Subcutaneous adipose tissue (tissue), 3 donors: ENCODE measurements around the gene ZBTB7C.

DNA sequence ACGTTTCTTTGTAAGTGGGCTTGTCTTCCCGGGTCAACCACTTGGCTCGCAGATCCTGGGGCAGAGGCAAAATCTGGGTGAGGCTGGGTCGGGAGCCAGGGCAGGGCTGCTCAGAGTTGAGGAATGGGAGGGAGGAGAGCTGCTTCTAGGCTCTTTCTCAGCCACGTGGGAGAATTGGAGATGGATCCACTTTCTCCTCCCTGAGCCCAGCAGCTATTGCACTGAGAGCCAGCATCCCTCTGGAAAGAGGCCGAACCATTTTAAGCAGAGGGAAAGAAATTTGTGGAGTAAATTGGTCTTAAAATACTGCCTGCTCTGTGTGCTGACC, 344.2 kb downstream of the PIK3C3 start:
- PRO-cap: no peak
- RAMPAGE, long total RNA, 3 experiments: no peak in any of the 3 experiments

DNA sequence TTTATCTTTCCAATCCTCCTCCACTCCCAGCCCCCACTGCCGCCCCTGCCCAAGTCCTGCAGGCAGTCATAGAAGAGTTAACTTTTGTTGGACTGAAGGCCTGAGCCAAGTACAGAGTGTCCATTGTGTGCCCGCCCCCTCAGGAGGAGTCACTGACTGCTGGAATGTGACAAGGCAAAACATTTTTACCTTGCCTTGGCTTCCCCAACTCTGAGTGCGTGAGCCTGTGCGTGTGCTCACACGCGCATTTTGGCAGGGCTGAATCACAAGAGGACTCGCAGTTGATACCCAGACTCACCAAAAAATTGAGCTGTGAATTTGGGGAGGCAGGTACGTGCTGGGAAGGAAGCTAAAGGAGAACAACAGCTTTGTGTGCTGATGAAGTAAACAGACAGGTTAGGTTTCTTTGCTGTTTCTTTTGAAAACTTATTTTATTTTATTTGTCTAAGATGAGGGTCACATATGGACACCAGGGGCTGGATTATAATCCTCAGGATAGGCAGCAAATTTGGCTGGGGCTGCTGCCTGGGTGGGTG, 16.3 kb downstream of the SETBP1 start:
- PRO-cap: no peak
- RAMPAGE, long total RNA, 3 experiments: no peak in any of the 3 experiments

- PRO-cap: no peak
- RAMPAGE, long total RNA, 3 experiments: no peak in any of the 3 experiments
Observed at GRCh38 chr18:44743891-44745240, 63.7 kb downstream of the SETBP1 start.

DNA sequence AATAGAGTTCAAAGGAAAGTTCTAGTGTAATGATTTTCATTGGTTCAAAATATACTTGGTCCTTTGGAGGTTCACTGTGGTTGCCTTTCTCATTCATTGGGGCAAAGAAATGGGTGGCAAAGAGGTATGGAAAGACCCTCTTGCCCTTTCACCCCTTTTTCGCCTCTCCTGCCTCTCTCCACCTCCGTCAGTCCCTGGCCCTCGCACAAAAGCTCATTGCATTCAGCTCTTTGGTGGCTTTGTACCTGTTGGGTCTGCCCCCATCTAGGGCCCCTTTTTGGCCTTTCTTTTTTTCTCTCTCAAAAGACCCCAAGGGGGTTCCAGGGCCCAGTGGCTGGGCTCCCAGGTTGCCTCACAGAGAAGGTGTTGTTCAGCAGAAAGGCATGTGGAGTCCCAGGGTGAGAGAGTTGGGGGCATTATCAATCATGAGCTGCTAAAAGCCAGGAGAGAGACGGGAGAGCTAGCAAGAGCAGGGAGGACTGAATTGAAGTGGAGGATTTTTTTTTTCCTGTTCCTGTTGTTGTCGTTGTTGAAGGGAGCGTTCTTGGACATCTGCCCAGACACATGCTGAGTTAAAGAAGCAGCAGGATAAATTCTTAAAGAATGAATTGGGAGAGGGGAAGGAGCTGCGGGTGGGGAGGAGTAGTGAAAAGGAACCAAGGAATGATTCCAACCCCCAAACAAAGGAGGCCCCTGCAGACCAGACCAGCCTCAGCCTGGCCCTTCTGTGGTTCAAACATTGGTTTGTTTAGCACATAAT, 145.6 kb downstream of the SETBP1 start:
- PRO-cap: bidirectional peak, plus-strand start at position 599 of the sequence, minus-strand start at position 491 of the sequence
- RAMPAGE, long total RNA, 3 experiments: no peak in any of the 3 experiments

DNA sequence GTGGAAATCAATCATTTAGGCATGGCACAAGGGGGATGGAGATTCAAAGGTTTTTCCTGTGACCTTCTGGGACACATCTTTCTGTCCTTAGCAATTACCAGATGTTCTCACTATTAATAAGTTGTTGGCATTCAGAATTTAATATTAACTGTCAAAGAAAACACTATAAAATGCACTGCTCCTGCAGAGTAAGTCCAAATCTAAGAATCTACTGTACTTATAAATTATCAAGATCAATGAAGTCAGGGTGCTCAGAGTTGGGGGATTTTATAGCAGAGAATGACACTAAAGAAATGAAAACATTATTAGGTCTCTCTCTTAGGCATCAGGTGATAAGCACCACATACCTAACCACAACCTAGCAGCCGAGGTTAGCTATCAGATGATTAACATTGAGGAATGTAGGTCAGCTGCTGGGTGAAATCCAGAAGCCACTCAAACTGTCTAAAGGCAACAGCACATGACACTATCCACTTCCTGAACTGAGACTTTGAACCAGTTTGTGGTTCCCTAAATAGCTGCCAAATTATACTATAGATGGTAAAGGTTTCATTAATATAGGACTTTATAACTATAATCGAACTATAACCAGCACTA, 4.8 kb downstream of the EPG5 start:
- PRO-cap: no peak
- RAMPAGE, long total RNA, 3 experiments: no peak in any of the 3 experiments

- PRO-cap: no peak
- RAMPAGE, long total RNA, 3 experiments: no peak in any of the 3 experiments
Observed at GRCh38 chr18:46096721-46097067, 1.4 kb downstream of the ATP5F1A start.

- PRO-cap: no peak
- RAMPAGE, long total RNA, 3 experiments: no peak in any of the 3 experiments
Observed at GRCh38 chr18:46216048-46216493, 42.2 kb downstream of the C18orf25 start.

GRCh38 chr18:46388329-46388838, 54.6 kb downstream of the RNF165 start:
- PRO-cap: no peak
- RAMPAGE, long total RNA, 3 experiments: no peak in any of the 3 experiments

- PRO-cap: no peak
- RAMPAGE, long total RNA, 3 experiments: no peak in any of the 3 experiments
Observed at GRCh38 chr18:46422487-46422976, 88.7 kb downstream of the RNF165 start.

- PRO-cap: no peak
- RAMPAGE, long total RNA, 3 experiments: no peak in any of the 3 experiments
Observed at GRCh38 chr18:46623518-46623949, 33.5 kb downstream of the LOXHD1 start.

- PRO-cap: no peak
- RAMPAGE, long total RNA, 3 experiments: no peak in any of the 3 experiments
Observed at GRCh38 chr18:46658113-46658450, 1.1 kb upstream of the LOXHD1 start.

- PRO-cap: no peak
- RAMPAGE, long total RNA, 3 experiments: no peak in any of the 3 experiments
Observed at GRCh38 chr18:46814593-46815122, 57.8 kb upstream of the ST8SIA5 start.

DNA sequence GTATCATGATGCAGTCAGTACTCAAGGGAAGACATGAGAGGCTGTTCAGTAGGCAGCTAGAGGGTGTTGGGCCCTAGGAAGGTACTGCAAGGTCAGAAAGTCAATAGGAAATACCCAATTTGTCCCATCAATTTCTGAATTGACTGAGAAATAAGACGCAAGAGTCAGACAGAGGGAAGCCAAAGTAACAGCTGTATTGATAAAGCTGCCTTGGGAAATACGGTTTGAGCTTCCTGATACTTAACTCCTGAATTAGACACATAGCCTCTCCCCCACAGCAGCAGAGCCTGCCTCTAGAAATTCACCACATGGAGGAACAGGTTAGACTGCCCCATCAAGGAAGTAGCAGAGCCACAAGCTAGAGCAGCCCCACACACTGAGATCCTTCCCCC, 220.1 kb downstream of the SMAD2 start:
- PRO-cap: no peak
- RAMPAGE, long total RNA, 3 experiments: no peak in any of the 3 experiments

GRCh38 chr18:47754310-47754688, 176.2 kb downstream of the SMAD2 start:
- PRO-cap: no peak
- RAMPAGE, long total RNA, 3 experiments: no peak in any of the 3 experiments

- PRO-cap: no peak
- RAMPAGE, long total RNA, 3 experiments: no peak in any of the 3 experiments
Observed at GRCh38 chr18:48002959-48003355, 72.5 kb upstream of the SMAD2 start.

GRCh38 chr18:48084750-48085331, 154.4 kb upstream of the SMAD2 start:
- PRO-cap: no peak
- RAMPAGE, long total RNA, 3 experiments: no peak in any of the 3 experiments

GRCh38 chr18:48409048-48410109, at the start of gene ZBTB7C:
TSS of gene ZBTB7C (minus strand) at chr18:48409383.
- PRO-cap: bidirectional peak, plus-strand start at chr18:48409528, minus-strand start at chr18:48409383; bidirectional peak, plus-strand start at chr18:48409964, minus-strand start at chr18:48409803
- RAMPAGE, long total RNA, 3 experiments: no peak in any of the 3 experiments

- PRO-cap: bidirectional peak, plus-strand start at chr18:48541185, minus-strand start at chr18:48541189; bidirectional peak, plus-strand start at chr18:48541492, minus-strand start at chr18:48541365
- RAMPAGE, long total RNA, 3 experiments: no peak in any of the 3 experiments
Observed at GRCh38 chr18:48541010-48541882, 2.4 kb downstream of the CTIF start.

DNA sequence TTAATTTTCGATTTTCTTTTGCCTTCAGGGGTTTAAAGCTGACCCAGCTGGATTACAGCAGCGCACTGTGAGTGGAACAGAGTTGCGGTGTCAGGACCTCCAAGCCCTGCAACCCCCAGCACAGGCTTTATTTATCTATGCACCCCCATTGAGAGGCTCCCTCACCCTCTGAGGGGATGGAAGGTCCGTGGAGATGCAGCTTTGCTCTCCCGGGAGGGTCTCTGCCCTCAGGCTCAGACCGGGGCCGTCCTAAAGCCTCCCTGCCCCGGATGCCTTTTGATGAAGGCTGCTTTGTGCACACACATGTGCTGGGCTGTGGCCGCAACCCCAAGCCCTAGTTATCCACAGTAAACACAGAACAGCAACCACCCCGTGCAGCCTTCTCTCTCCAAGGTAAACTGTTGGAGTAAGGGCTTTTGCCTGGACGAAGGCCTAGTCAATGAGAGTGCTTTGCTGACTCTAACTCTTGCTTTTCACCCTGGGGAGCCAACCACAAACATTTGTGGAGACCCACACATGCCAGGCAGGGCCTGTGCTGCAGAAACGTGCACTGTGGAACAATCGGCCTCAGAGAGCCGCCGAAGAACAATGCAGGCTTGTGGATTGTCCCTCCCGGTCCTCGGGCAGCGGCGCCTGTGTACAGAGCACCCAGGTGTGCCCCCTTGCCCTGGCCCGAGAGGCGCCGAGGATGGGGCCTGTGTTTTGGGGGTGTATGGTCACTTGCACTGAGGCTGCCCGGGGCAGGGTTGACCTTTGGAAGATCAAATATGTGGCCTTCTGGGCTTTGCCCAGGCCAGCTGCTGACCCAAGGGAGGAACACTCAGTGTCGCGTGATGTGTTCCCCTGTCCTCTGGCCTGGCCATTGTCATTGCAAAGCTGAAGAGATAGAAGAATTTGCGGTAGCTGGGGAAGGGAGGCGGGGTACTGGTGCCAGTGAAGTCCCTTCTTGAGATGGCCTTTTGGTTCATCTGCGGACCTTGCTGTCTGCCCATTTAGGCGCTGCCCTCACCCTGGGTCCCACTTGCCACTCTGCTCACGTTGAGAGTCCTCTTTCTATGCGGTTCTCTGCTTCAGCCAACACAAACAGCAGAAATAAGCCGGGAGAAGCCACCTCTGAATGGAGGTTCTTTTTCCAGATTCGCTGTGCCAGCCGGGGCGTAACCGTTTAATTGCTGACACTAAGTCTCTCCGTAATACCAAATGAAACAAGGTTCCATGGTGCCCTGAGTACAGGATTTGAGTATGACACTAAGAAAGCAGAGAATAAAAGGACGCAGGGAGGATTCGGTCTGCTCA, 37.1 kb downstream of the CTIF start:
- PRO-cap: no peak
- RAMPAGE, long total RNA, 3 experiments: no peak in any of the 3 experiments

DNA sequence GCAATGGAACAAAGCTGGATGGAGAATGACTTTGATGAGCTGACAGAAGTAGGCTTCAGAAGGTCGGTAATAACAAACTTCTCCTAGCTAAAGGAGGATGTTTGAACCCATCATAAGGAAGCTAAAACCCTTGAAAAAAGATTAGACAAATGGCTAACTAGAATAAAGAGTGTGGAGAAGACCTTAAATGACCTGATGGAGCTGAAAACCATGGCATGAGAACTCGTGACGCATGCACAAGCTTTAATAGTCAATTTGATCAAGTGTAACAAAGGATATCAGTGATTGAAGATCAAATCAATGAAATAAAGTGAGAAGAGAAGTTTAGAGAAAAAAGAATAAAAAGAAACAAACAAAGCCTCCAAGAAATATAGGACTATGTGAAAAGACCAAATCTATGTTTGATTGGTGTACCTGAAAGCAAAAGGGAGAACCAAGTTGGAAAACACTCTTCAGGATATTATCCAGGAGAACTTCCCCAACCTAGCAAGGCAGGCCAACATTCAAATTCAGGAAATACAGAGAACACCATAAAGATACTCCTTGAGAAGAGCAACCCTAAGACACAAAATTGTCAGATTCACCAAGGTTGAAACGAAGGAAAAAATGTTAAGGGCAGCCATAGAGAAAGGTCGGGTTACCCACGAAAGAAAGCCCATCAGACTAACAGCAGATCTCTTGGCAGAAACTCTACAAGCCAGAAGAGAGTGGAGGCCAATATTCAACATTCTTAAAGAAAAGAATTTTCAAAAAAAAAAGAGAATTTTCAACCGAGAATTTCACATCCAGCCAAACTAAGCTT, 111.5 kb downstream of the CTIF start:
- PRO-cap: no peak
- RAMPAGE, long total RNA, 3 experiments: no peak in any of the 3 experiments